ENCODE measurements around a stretch of chr4.

DNA sequence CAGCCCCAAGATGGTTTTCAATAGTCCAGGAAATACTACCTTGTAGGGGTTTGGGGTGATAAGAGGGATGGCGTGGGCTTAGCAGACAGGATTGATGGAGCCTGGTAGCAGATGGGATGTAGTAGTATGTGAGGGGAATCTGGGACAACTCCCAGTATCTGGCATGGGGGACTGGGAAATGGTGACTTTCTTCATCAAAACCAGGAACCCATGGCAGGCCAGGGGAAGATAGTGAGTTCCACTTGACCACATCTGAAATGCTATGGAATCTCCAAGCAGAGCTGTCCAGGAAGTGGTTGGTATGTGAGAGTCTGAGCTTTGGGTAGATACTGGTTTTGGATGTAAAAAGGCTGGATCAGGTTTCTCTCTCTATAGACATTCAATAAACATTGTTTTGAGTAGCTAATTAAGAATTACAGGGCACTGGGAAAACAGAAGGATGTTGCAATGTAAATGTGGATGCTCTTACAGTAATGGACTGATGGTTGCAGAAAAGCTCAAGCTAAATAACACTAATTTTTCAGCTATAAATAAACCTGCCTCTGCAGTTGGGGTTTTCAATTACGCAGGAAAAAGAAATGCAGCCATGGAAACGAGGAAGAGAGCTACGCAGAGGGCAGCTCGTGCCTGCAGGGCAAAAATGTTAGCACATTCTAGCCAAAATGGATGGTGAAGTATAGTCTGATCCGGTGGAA is 13.5 kb upstream of the CHRNA9 start:
- PRO-cap: no peak
- RAMPAGE, long total RNA, 2 experiments: no peak in any of the 2 experiments

DNA sequence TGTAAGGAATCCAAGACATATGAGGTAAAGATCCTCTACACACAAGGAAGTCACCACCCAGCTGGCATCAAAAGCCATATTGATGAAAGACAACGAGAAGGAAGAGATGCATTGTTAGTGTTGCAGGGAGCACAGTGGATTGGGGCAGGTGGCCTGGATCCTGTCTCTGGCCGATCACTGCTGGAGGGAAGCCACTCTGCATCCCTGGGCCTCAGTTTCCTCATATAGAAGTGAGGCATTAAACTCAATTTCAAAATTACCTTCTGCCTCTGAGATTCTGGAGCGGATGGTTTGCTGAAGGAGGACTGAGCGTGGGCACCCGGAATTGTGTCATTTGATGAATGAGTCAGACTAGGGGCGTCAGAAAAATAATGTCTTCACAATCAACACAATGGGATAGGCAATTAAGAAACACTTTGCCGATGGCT is 1.4 kb upstream of the CHRNA9 start:
- PRO-cap: no peak
- RAMPAGE, long total RNA, 2 experiments: no peak in any of the 2 experiments

DNA sequence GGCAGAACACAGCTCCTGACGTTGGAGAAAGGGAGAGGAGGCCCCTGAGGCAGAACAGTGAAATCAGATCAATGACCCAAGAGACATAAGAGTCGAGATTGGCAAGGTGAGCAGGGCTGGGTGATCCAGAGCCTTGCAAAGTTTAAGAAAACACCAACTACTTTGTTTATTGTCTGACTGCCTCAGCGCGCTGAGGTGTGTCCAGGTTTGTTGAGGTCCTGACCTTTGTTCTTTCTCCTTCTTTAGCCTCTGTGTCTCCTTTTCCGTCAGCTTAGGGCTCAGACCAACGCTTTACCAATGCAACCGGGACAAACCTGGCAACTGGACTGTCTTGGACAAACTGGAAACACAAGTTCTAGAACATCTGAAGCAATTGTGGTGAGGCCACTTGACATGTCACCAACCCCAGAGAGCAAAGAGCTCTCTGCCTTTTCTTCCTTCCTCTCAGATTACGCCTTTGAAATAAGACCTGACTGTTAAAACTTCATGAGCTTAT is 28.4 kb downstream of the CHRNA9 start:
- PRO-cap: no peak
- RAMPAGE, long total RNA, 2 experiments: no peak in any of the 2 experiments

DNA sequence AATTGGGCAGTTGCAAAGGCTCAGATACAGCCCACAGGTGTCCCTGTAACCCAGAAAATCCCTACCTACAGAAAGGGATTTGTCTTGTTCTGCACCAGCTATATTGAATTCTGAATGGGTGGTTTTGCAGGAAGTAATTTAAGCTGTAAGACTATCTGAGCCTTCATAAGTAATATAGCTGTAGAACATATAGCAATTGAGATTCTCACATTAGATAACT is 34.6 kb downstream of the CHRNA9 start:
- PRO-cap: no peak
- RAMPAGE, long total RNA, 2 experiments: no peak in any of the 2 experiments

GRCh38 chr4:40472936-40473321 is 137.8 kb downstream of the CHRNA9 start:
- PRO-cap: no peak
- RAMPAGE, long total RNA, 2 experiments: no peak in any of the 2 experiments

DNA sequence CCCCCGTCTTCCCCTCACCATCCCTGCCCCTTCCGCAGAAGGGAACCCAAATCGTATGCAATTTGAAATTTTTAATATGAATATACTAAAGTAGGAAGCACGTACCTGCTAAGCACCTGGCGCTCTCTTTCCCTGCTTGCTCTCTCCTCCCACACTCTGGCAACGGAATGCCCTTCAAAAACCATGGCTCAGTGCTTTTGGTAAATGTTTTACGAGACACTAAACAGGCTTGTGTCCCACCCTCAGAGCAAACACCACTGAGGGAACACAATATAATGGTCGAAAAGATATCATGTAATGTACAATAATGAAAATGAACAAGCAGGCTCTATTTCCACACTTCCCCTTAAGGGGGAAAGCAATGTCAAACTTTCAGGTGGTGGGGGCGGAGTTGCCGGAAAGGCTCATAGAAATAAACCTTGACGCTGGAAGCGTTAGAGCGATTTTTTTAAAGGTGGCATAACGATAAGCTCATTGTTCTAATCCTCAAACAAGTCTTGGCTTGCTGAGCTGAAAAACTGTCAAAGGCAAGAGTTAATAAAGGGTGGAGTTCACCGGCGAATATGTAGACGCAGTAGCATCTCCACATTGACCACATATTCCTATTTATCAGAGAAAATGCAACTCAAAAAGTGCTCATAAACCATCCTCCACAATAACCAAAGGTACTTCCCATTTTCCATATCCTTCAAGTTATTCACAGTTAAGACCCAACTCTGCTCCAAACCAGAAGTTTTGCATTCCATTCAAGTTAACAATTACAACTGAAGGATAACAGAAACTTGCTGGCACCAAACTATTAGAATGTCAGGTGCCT is 115.0 kb downstream of the RBM47 start:
- PRO-cap: no peak
- RAMPAGE, long total RNA, 2 experiments: no peak in any of the 2 experiments

DNA sequence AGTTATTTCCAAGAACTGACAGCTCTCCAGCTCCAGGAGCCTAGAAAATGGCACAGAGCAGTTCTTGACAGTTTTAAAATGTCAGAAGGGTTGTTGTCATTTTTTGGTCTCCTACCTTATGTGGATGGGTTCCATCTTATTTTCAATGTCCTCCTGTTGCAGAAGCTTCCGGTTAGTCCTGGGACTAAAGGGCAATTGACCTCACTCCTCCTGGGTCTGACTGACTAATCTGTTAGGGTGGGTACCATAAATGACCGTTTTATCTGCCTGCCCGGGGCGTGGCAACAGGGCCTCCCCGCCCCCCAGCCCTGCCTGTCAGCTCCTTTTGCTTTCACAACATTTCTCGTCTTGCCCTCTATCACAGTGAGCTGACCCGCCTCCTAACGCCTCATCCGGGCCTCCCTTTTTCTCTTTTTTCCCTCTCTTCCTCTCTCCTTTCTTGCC is 113.9 kb downstream of the RBM47 start:
- PRO-cap: no peak
- RAMPAGE, long total RNA, 2 experiments: no peak in any of the 2 experiments

GRCh38 chr4:40603463-40604099 is 26.1 kb downstream of the RBM47 start:
- PRO-cap: no peak
- RAMPAGE, long total RNA, 2 experiments: no peak in any of the 2 experiments

DNA sequence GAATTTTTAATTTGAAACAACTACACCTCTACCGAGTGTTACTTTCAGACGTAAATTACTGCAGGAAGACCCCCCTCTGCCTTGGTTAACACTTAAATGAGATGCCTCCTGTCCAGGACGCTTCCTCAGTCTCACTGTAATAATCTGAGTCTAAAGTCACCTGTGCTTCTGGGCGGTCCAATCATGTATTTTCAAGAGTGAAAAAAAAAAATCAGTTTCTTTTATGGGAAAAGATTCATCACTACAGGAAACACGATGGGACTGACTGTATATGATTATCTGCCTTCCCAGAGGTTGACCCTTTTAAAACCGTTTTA is 796 bp downstream of the RBM47 start:
- PRO-cap: bidirectional peak, plus-strand start at position 241 of the sequence, minus-strand start at position 136 of the sequence
- RAMPAGE, long total RNA, 2 experiments: no peak in any of the 2 experiments

- PRO-cap: no peak
- RAMPAGE, long total RNA, 2 experiments: no peak in any of the 2 experiments
These were observed 92.3 kb downstream of the NSUN7 start for GRCh38 chr4:40841943-40842521.

DNA sequence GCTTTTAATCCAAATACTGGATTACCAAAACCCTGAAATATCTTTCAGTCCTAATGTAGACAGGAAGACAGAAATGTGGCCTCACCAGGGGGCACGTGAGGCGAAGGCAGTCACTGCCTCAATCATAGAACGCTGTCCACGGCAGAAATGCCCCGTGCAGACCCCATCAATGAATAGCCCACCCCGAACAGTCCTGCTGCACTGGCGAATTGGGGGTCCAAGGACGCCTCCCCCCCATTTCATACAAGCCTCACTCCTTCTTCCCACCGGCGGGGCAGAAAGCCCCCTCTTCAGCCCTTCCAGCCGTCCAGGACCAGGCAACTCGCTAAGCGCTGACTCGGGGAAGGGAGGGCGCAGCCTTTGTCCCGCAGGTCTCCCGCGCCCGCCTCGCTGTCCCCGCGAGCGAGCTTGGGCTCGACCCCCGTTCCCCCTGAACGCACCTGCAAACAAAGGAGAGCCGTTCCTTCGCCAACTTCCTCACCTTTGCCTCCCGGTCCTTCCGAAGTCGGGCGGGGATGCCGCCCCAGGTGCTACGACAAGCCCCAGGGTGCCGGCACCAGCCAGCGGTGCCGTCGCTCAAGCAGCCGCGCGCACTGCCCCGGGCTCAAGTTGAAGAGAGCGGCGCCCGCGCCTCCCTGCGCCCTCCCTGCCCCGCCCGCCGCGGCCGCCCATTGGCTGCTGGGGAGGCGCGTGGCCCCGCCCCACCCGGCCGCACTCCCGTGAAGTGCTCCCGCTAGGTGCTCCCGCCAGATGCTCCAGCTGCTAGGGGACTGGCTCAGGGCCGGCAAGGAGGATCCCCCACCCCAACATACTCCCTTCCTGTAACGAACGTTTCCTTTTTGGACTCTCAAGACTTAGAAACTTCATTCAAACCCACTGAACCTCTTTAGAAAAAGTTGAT is 107.0 kb downstream of the NSUN7 start:
- PRO-cap: no peak
- RAMPAGE, long total RNA, 2 experiments: no peak in any of the 2 experiments

DNA sequence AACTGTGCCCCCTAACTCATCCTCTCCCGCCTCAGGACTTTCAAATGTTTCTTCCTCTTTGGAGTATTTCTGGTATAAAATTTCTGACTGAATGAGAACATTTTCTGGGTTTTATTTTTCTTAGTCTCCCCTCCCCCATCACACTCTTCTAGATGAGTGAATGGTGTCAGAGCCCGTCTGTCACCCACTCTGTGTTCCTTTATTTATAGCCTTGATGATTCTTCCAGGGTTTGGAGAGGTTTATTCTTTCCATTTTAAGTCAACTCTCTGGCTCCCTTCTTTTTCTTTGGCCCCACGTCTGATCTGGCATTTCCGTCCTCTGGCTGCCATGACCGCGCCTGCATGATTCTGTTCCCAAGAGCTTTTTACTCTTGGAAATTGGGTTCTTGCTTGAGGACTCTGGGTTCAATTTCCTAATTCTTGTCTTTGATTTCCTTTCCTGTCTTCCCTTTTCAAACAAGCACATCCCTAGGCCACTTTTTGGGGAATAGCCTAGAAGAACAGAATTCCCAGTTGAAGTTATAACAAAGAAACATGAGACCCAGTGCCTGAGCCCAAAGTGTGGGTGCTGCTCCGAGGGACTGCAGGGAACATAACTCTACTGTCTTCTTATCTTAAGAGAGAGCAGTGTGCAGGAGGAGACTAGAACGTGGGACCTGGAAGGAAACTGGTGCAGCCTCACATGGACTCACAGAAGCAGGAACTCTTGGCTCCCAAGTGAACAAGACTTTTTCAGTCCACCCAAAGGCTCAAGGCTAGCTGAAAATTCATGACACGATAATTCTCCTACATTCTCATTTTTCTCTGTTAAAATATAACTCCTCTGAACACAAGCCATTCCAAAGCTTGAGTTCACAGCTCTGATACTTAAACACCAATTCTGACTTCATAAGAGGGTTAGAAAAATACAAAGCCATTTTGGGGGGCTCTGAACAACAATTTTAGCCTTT is 129.1 kb downstream of the NSUN7 start:
- PRO-cap: no peak
- RAMPAGE, long total RNA, 2 experiments: no peak in any of the 2 experiments

DNA sequence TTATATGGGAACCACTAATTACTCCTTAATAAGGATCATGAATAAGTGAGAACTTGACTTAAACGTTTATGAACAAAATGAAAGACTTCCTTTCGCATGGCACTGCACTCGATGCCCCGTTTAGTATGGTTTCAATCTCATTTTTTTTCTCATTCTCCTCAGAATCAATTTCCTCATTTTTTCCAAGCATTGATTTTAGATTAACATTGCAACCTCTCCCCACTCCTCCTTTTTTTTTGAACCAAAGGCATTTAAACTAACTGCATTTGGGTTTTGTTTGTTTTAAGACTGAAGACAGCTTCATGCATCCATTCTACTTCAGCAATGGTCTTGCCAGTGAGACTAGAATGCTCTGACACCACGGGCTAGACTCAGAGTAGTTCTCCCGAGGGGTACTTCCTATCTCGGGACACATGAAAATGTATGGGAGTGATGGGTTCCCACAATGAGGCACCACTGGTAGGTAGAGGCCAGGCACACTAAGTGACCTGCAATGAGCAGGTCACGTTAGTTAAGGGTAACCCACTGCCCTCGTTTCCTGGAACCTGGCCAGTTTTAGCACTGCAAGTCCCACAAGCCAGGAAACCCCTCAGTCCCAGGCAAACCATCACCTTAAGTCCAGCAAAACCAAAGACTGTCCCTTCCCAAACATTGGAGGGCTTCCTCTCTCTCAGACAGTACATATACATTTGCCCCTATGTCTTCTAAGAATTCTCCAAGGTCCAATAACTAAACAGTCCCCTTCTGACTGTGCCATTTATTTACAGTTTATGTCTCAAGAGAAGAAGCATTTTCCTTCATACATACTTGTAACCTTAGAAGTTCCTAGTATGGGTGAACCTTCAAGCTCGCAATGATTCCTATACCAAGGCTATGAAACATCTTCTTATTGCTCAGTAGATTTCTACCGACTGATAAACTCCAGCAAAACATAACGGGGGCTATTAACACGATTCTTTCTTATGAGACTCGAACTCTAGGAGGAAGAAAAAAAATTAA is 220.8 kb downstream of the NSUN7 start:
- PRO-cap: no peak
- RAMPAGE, long total RNA, 2 experiments: no peak in any of the 2 experiments

DNA sequence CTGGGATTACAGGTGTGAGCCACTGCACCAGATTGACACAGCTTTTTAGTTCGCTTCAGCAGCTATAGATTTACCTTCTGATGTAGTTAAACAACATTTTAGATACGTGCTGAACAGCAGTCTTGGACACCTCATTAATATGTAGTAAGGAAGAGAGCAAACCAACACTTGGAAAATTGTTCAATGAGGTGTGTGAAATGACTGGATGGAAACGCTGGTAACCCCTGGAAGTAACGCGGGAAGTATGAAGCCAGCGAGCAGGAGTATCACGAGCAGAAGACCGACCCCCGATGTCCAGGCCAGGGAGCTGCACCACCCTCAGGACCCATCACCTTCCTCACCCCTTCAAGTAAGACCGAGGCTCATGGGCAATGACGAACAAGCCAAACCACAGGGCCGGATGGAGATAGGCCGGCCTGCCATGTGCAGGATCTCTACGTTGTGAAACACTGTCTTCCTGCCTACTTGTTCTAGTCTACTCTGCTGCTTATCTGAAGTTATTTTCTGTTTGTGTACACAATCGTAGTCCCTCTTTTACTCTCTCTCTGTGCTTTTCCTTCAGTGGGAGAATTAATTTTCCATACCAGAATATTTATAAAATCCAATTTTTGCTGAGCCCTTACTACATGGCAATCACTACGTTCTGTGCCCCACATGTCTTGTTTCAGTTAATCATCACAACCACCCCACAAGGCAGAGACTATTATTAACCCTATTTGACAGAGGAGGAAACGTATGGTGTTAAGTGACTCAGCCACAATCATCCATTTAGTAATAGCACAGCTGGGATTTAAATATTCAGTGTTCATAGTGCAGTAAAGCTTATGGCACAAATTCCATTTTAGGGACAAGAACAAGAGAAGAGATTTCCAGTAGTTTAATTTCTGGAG is 221.7 kb downstream of the APBB2 start:
- PRO-cap: no peak
- RAMPAGE, long total RNA, 2 experiments: no peak in any of the 2 experiments

GRCh38 chr4:41213124-41213778 is 1.1 kb downstream of the APBB2 start:
- PRO-cap: no peak
- RAMPAGE, long total RNA, 2 experiments: no peak in any of the 2 experiments

- PRO-cap: no peak
- RAMPAGE, long total RNA, 2 experiments: no peak in any of the 2 experiments
These were observed 766 bp upstream of the UCHL1 start for GRCh38 chr4:41255765-41256558.

DNA sequence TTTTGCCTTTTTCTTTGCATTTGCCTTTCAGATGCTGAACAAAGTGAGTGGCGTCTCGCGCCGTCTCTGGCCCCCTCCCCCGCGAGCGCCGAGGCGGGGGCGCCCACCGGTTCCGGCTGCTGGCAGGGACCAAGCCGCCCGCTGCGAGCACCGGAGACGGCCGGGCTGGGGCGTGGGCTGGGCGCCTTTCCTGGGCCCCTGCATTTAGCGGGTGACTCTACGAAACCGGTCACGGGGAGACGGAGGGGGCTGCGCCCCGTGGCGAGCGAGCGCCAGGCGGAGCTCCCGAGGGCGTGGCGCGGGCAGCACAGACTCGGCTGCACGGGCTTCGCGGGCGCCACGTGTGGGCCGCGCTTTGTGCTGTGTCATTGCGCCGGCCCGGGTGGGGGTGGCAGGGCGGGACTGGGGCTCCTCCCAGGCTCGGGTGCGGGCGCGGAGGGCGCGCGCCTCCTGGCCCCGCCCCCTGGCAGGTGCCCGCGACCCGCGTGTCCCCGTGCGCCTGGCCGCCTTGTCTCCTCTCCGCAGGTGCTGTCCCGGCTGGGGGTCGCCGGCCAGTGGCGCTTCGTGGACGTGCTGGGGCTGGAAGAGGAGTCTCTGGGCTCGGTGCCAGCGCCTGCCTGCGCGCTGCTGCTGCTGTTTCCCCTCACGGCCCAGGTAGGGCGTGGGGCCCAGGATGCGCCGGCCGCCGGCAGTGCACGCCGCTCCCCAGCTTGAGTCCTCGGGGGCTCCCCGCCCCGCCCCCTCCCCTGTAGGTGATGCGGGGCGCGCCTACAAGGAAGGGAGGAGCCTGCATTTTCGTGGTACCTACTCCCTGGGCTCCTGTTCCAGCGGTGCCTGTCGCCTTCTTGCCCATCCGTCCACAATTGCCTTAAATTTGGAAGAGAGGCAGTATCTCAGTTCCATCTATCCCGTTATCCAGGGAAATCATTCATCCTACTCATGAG is 628 bp downstream of the UCHL1 start:
- PRO-cap: no peak
- RAMPAGE, long total RNA, 2 experiments: no peak in any of the 2 experiments

DNA sequence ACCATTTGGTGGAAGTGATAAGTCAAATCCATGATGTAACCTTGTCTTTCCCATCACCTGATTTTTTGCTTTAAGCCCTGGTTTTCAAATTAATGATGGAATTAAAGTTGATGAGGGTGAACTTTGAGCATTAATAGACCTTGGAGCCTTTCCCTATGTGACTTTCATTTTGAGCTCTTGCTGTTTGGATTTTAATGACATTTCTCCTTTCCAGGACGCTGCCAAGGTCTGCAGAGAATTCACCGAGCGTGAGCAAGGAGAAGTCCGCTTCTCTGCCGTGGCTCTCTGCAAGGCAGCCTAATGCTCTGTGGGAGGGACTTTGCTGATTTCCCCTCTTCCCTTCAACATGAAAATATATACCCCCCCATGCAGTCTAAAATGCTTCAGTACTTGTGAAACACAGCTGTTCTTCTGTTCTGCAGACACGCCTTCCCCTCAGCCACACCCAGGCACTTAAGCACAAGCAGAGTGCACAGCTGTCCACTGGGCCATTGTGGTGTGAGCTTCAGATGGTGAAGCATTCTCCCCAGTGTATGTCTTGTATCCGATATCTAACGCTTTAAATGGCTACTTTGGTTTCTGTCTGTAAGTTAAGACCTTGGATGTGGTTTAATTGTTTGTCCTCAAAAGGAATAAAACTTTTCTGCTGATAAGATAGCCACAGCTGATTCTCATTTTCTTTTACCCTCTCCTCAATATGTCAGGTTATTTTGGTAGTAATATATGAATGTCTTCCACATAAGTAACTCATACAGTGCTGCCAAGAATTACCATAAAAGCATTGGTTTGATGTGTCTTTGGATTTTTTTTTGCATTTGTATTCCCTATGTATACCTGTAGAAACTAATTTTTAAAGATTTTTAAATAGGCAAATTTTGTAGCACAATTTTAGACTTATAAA is 11.3 kb downstream of the UCHL1 start:
- PRO-cap: no peak
- RAMPAGE, long total RNA, 2 experiments: no peak in any of the 2 experiments

GRCh38 chr4:41307482-41308032 is 50.8 kb downstream of the UCHL1 start:
- PRO-cap: no peak
- RAMPAGE, long total RNA, 2 experiments: no peak in any of the 2 experiments

DNA sequence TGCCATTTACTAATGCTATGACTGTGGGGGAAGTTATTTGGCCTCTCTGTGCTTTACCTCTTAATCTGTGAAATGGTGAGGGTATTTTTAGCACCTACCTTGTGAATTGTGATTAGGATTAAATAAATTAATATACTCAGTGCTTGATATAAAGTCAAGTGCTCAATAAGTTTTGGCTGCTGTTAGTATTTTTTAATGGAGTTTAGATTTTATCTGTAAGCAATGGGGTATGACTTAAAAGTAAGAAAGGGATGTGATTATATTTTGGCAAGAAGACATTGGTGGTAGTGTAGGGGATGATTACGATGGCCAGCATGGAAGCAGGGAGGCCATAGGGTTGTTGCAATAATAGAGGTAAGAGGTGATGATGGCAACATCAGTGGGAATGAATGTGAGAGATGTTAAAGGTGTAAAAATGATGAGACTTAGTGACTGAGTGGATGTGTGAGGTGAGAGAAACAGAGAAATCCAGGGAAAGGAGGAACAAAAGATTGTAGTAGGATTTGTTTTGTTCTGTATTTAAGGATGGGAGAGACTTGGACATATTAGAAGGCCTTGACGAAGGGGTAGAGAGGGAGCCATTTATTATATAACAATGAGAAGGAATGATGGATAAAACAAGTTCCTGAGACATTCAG is 121.7 kb downstream of the UCHL1 start:
- PRO-cap: no peak
- RAMPAGE, long total RNA, 2 experiments: no peak in any of the 2 experiments